Bronchial epithelial cell (primary cell): Measurements from ENCODE around the genes TOMT and FOLR2.

GRCh38 chr11:71253137-71253826 is 905 bp upstream of the SHANK2 start:
- RRBS, 2 experiments: 0% methylated on average over 1 of the region's 14 CpGs; no CpG with 5 or more reads in 1 of the 2 experiments

DNA sequence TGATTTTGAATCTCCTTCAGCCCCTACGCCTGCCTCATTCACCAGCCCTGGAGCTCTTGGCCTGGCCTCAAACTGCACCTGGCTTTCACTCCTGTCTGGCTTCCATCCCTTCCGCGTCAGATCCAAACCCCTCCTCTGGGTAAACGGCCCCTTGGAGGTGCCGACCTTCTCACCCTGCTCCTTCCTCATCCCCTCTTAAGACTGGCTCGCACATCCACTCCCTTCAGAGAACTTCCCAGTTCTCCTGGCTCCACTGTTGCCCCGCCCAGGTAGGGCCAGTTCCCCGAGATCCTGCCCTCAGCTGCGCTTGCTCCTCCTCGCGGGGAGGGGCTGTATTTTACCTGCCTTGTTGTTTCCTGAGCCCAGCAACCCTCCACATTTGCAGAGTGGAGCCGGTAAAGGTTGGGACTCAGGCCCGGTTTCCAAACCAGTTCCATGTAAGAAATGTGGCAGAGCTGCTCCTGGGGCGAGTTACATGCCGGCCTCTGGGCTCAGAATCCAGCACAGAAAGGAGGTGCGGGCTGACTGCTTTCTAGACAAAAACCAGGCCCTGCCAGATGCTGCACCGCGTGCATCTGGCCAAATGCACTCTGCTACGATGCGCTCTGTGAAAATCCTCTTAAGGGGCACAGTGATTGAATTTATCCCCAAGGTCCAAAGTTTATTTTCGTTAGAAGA is 14.0 kb upstream of the SHANK2 start:
- RRBS, 2 experiments: 5 to 8% methylated on average over 2 to 3 of the region's 21 CpGs

- RRBS, 2 experiments: no CpG with 5 or more reads among the region's 2 CpGs
Measured at GRCh38 chr11:71312102-71312301, 59.6 kb upstream of the SHANK2 start.

DNA sequence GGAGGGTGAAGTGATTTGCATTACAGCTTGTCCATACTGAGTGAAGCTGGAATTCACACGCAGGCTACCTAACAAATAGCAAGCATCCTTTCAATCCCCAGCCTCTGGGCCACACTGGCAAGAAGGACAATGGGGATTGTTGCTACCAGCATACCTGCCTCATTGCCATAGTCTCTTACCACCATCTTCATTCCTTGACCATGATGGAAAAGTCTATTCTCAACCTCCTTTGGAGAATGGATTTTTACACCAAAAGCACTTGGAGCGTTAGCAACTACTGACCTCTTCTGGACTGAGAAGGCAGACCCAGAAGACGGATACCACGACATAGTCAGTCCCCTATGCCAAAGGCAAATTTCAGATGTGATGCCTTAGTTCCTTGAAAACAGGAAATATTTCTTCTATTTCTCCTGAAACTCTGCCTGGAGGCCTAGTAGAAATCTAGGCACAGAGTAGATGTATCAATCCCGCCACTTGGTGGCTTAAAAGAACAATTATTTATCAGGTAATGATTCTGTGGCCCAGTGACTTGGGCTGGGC is 75.5 kb downstream of the DHCR7 start:
- RRBS, 2 experiments: no CpG with 5 or more reads among the region's 5 CpGs

DNA sequence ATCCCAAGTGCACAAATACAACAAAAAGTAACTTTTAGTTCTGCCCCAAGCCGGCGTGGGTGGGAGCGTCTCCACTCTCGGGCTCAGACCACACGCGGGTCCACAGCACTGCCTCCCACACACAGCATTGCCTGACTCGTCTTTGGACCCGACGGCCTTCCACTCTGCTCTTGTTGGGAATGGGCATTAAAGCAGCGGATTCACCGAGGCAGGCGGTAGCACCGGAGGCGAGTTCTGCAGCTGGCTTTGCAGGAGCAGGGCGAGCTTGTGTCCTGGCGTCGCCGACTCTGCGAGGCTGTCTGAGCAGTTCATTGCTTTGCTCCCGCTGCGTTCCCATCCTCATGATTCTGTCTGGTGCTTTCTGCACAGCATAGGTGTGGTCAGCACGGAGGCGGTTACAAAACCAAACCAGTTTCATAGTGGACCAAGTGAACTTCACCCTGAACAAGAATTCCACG is 23.1 kb downstream of the NADSYN1 start:
- RRBS, 2 experiments: no CpG with 5 or more reads among the region's 24 CpGs

DNA sequence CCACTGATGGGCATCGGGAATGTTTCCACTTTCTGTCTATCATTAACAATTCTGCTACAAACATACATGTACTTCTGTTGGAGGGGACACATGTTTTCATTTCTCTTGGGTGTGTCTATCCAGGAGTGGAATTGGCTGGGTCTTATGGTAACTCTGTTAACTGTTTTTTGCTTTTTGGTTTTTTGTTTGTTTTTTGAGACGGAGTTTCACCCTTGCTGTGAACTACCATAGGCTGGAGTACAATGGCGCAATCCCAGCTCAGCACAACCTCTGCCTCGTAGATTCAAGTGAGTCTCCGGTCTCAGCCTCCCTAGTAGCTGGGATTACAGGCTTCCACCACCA is 27.0 kb downstream of the NADSYN1 start:
- RRBS, 2 experiments: no CpG with 5 or more reads among the region's 5 CpGs

- RRBS, 2 experiments: no CpG with 5 or more reads among the region's 16 CpGs
Measured at GRCh38 chr11:71490062-71490557, 37.0 kb upstream of the KRTAP5-7 start.

DNA sequence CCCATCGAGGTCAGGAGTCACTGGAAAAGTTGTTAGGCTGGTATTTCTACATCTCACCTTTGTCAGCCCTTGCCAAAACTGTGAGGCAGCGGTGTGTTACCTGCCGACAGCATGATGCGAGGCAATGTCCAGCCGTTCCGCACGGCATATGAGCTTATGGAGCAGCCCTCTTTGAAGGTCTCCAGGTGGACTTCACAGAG is 6.8 kb upstream of the KRTAP5-11 start:
- RRBS, 2 experiments: no CpG with 5 or more reads among the region's 7 CpGs

- RRBS, 2 experiments: no CpG with 5 or more reads among the region's 38 CpGs
Measured at GRCh38 chr11:71639303-71639600, 56.6 kb upstream of the KRTAP5-11 start.

DNA sequence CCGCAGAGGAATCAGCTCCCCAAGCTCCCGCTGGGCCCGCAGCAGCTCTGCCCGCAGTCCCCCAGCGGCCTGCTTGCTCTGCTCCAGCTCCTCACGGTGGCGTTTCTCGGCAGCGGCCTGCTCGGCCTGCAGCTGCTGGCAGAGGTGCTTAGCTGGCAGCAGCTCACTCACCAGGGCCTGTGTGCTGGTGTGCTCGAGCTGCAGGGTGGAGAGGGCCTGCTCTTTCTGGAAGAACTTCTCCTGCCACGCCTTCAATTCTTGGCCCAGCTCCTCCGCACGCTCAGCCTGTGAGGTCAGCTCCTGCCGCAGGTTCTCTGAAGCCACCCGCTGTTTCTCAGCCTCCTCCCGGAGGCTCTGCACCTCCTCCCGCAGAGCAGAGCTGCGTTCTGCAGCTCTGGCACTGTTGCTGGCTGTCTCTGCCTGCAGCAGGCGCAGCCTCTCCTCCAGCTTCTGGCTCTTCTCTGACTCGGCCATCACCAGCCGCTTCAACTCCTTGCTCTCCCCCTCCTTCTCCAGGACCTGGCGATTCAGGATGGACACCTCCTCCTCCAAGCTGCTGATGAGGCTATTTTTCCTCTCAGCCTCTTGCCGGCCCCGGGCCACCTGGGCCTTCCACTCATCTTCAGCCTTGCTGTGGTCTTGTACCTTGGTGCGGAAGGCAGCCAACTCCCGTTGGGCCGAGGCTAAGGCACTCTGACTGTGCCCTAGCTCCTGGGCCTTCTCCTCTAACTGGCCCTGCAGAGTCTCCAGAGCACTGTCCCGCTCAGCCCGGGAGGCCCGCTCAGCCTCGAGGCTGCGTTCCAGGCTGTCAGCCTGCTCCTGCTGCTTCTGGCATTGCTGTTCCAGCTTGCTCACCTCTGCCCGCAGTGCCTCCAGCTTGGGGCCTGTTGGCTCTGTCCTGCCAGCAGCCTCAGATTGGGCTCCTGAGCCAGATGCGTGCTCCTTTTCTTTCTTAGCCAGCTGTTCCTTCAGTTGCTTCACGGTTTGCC is 14.8 kb downstream of the IL18BP start:
- RRBS, 2 experiments: no CpG with 5 or more reads among the region's 36 CpGs

DNA sequence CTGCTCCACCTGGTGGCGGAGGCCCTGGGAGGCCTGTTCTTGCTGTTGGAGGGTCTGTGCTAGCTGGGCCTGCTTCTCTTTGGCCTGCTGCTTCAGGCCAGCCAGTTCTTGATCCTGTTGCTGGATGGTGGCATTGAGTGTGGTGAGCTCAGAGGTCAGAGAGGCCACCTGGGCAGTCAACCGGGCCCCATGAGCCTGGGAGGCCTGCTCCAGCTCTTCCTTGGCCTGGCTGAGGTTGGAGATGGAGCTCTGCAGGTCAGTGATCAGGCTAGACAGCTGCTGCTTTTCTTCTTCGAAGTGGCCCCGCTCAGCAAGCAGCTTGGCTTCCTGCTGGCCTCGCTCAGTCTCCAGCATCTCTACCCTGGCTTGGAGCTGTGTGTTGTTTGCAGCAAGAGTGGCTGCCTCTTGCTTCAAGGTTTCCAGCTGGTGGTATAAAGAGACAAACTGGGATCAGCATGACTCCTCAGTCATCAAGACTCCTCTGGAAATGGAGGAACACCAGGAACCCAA is 17.2 kb downstream of the IL18BP start:
- RRBS, 2 experiments: no CpG with 5 or more reads among the region's 5 CpGs

GRCh38 chr11:72023258-72023457 is 24.4 kb downstream of the IL18BP start:
- RRBS, 2 experiments: no CpG with 5 or more reads among the region's 1 CpG

- RRBS, 2 experiments: 100% methylated on average over 1 of the region's 16 CpGs; no CpG with 5 or more reads in 1 of the 2 experiments
Measured at GRCh38 chr11:72105564-72106193, at the start of gene TOMT. Gene TOMT (plus strand): TSS chr11:72105924.

DNA sequence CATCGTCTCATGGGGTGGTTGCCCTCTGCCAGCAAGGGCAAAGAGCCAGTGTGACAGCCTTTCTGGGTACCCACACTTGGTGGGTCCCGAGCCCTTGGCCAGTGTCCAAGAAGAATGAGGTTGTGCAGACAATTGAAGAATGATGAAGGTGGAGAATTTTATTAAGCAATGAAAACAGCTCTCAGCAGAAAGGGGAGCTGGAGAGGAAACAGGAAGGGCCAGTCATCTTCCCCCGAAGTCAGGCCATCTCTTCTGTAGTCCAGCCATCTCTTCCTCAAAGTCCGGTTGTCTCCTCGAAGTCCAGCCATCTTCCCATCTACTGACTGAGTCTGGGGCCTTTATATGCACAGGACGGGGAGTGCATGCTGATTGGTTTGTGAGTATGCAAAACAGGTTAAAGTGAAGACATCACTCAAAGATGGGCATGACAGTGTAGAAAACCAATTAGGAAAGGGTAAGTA is 11.1 kb upstream of the FOLR3 start:
- RRBS, 2 experiments: no CpG with 5 or more reads among the region's 6 CpGs

- RRBS, 2 experiments: no CpG with 5 or more reads among the region's 6 CpGs
Measured at GRCh38 chr11:72216538-72217002, at the start of gene FOLR2. Gene FOLR2 (plus strand): TSS chr11:72216794.

- RRBS, 2 experiments: no CpG with 5 or more reads among the region's 6 CpGs
Measured at GRCh38 chr11:72221437-72221825, 3.1 kb upstream of the INPPL1 start.

DNA sequence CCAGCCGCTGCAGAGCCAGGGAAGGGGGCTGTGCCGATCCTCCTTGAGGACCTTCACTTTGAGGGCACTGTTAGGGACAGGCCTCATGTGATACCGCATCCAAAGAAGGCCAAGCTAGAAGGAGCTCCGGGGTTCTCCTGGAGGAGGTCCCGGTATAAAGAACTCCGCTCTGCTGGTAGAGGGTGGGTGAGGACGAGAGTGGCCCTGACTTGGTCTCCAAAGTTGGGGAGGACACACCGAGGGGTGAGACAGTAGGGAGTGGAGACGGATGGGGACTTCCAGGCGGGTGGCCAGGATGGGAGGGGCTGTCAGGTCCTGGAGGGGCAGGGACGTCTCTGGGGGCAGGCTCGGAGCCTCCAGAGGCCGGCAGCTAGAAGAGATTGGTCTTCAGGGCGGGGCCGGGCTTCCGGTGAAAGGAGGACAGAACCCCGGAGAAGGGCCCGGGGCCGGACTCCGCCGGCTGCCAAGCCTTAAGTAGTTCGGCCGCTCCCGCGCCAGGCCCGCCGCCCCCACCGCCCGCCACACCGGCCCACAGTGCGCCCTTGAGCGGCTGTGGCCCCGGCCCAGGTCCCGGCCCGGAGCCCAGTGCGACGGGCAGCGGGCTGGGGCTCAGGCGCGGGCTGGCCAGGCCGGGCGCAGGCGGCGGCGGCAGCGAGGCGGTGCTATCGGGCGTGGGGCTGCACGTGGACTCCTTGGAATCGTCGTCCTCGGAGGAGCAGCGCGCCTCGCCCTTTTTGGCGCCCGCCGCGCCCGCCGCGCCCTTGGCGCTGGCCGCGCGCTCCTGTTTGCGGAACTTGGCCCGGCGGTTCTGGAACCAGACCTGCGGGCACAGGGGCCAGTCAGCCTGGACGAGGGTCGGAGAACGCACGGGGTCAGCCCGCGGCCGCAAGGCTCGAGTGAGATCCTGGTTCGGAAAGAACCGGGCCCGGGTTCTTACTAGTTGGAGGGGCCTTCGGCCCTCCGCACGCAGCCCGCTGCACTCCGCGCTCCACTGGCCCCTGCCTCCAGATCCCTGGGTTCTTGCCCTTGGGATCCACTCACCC is 4.3 kb downstream of the PHOX2A start:
- RRBS, 2 experiments: 1% methylated on average over 17 of the region's 88 CpGs

DNA sequence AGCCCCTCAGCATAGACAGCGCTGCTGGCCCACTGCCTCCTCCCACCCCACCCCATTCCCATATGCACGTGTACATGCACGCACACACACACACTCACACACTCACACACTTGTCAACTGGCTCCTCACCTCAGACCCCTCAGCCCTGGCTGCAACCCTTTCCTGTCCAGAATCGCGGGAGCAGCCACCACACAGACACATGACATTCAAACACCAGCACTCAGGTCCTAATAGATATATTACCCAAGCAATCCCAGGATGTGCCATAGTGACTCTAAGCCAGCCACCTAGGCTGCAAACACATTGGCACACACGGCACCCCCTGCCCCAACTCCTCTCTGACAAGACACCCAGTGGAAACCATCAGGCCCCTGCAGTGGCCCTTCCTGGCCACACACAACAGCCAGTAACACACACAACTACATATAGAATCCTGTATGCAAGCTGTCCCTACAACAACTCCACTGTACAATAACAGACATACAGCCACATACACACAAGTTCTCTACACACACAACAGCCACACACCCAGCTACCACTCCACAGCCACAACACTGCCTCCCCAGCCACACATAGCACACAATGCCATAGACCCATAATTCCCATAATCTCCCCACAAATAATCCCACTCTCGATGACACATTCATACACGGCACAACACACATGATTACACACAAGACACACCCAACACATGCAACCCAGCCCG is 33.7 kb downstream of the PDE2A start:
- RRBS, 2 experiments: no CpG with 5 or more reads among the region's 9 CpGs

GRCh38 chr11:72681942-72682509 is 7.8 kb upstream of the PDE2A start:
- RRBS, 2 experiments: no CpG with 5 or more reads among the region's 3 CpGs

DNA sequence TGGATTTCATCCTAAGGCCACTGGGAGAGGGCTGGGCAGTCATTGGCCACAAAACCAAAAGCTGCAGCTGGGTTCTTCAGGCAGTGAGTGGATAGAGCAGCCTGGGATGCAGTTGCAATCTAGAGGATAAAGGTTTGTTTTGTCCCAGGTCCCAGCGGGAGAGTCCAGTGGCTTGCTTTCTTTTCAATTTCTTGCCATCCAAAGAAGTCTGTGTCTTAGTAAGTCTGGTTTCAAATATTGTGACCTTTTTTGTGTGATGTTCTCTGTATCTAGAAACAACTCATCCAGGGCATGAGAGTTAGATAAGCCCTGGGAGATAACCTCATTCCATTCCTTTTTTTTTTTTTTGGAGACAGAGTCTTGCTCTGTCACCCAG is 20.0 kb downstream of the ATG16L2 start:
- RRBS, 2 experiments: no CpG with 5 or more reads among the region's 1 CpG